Ovary (tissue), 7 donors: ENCODE measurements around a stretch of chr3.

- PRO-cap, 7 experiments = no peak in any of the 7 experiments
- RAMPAGE, long total RNA, 2 experiments = no peak in any of the 2 experiments
Measured at GRCh38 chr3:133506357-133506675, 67.2 kb upstream of the CDV3 start.

- PRO-cap, 7 experiments = no peak in any of the 7 experiments
- RAMPAGE, long total RNA, 2 experiments = no peak in any of the 2 experiments
Measured at GRCh38 chr3:133574815-133575343, 1.4 kb downstream of the CDV3 start.

DNA sequence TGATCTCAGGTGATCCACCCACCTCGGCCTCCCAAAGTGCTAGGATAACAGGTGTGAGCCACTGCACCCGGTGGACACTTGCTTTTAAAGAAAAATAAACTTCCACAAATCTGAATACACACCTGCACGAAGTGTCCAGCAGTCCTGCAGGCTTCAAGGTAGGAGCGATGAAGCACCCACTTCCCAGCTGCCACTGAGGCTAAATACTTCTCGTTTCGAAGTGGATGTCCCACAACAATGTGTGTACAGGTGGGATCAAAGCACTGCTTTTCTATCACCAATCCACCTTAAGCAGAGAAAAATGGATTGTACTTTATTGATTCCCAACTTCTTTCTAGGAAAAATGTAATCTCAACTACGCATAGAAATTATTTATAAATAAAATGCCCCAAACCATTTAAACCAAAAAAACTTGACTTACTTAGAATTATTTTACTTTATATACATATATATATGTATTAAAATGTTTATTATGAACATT, 38.8 kb downstream of the CDV3 start:
- PRO-cap, 7 experiments = no peak in any of the 7 experiments
- RAMPAGE, long total RNA, 2 experiments = no peak in any of the 2 experiments

DNA sequence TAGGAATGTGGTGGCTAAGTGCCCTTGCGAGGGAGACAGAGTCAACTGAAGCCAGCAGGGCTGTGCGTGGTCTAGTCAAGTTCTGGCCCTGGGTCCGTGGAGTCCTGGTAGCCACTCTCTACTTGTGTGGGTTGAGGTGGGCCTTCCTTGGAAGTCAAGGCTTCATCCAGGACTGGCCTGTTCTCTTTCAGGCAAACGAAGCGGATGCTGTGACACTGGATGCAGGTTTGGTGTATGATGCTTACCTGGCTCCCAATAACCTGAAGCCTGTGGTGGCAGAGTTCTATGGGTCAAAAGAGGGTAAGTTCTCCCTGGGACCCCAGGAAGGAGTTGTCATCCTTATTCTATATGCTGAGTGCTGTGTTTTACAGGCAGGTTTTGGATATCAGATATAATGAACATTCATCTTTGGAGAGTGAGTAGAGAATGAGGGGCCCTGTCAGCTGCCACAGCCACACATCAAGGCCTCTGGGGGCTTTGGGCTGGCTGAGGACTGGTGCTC, 7.3 kb downstream of the TF start:
- PRO-cap, 7 experiments = no peak in any of the 7 experiments
- RAMPAGE, long total RNA, 2 experiments = no peak in any of the 2 experiments

GRCh38 chr3:133763772-133764546, 17.8 kb downstream of the TF start:
- PRO-cap, 7 experiments = no peak in any of the 7 experiments
- RAMPAGE, long total RNA, 2 experiments = no peak in any of the 2 experiments

DNA sequence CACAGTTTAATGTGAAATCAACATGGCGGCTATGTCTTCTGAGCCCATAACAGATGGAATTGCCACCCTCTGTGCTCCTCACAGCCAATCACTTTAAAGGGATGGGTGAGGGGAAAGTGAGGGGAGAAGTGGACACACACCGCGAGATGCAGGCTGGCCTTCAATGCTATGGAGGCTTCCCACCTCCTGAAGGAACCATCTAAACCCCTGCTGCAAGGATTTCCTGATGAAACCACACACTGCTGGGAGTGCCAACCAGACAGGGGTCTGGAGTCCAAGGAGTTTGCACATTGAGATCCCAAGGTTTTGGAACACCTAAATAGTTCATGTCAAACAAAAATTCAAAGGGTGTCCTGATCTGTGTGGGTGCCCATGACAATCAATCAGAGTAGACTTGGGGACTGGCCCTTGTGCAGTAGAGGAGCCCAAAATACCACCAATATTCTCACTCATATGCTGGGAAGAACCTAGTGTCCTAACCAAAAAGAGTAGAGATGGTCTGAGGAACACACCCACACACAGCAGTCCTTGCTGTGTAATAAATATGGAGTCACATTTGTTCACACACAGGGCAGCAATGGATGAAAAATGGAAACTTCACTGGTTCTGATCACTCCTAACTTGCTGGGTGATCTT, 18.8 kb downstream of the SRPRB start:
- PRO-cap, 7 experiments = no peak in any of the 7 experiments
- RAMPAGE, long total RNA, 2 experiments = no peak in any of the 2 experiments

DNA sequence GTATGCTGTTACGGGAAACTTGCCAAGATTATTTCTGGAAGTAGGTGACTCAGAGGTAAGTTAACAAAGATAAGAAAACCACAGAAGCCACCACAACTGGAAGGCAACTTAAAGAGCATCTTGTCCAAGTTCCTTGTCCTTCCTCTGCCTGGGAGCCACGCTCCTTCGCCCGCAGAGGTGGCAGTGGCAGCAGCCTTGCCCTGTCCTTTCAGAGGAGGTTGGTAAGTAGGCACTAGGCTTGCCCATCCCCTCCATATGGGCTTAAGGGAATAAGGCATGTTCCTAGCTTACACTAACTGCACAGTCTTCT, 47.9 kb upstream of the RAB6B start:
- PRO-cap, 7 experiments = no peak in any of the 7 experiments
- RAMPAGE, long total RNA, 2 experiments = no peak in any of the 2 experiments

DNA sequence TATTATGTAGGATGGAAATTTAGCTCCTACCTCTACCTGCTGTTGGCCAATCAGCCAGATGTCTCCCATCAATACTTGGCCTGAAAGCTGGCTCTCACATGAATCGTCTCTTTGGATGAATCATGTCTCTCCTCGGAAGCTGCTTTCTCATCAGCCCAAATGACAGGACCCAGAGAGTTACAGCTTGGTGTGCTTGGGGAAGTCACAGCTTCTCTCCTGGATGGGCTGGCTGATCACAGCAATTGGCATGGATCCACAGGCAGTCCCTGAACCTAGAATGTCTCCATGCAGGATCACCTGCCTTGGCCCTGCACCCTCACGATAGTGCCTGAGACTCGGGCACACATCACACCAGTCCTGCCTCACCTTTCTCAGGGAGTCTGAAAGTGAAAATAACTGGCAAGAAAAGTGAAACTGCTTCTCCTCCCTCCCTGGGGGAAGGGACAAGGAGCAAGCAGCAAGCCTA, 27.7 kb upstream of the SLCO2A1 start:
- PRO-cap, 7 experiments = no peak in any of the 7 experiments
- RAMPAGE, long total RNA, 2 experiments = no peak in any of the 2 experiments

GRCh38 chr3:134363817-134364990, 10.0 kb downstream of the AMOTL2 start:
- PRO-cap, 7 experiments = peak in 5 of 7 experiments; most common plus-strand start chr3:134364286 (in 4); most common minus-strand start chr3:134364470 (in 4)
- RAMPAGE, long total RNA, 2 experiments = no peak in any of the 2 experiments

- PRO-cap, 7 experiments = peak in 7 of 7 experiments; most common plus-strand start chr3:134373371 (in 6); most common minus-strand start chr3:134373232 (in 2)
- RAMPAGE, long total RNA, 2 experiments = no peak in any of the 2 experiments
Measured at GRCh38 chr3:134372471-134373473, 1.5 kb downstream of the AMOTL2 start.

DNA sequence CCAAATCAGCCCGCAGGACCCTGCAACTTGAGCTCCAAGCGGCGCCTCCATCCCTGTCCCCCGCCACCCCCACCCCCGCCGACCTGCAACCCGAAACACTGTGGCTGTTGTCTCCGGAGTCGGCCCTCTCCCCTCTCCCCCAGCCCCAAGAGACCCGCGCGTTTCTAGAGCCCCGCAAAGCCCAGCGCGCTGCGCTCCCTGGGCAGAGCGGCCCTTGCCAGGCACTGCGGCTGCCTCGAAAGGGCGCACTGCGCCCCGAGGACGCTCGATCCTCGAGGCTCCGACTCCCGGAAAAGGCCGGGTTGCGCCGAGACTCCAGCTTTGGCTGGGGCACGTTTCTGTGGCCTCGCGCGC, 311 bp downstream of the AMOTL2 start:
- PRO-cap, 7 experiments = peak in 5 of 7 experiments; most common plus-strand start position 241 of the sequence (in 1); most common minus-strand start position 296 of the sequence (in 5)
- RAMPAGE, long total RNA, 2 experiments = no peak in any of the 2 experiments

- PRO-cap, 7 experiments = no peak in any of the 7 experiments
- RAMPAGE, long total RNA, 2 experiments = no peak in any of the 2 experiments
Measured at GRCh38 chr3:134381694-134382244, 7.5 kb upstream of the AMOTL2 start.

- PRO-cap, 7 experiments = no peak in any of the 7 experiments
- RAMPAGE, long total RNA, 2 experiments = no peak in any of the 2 experiments
Measured at GRCh38 chr3:134406523-134407233, 32.4 kb upstream of the AMOTL2 start.

GRCh38 chr3:134487236-134487972, 1.5 kb downstream of the CEP63 start:
- PRO-cap, 7 experiments = no peak in any of the 7 experiments
- RAMPAGE, long total RNA, 2 experiments = no peak in any of the 2 experiments

DNA sequence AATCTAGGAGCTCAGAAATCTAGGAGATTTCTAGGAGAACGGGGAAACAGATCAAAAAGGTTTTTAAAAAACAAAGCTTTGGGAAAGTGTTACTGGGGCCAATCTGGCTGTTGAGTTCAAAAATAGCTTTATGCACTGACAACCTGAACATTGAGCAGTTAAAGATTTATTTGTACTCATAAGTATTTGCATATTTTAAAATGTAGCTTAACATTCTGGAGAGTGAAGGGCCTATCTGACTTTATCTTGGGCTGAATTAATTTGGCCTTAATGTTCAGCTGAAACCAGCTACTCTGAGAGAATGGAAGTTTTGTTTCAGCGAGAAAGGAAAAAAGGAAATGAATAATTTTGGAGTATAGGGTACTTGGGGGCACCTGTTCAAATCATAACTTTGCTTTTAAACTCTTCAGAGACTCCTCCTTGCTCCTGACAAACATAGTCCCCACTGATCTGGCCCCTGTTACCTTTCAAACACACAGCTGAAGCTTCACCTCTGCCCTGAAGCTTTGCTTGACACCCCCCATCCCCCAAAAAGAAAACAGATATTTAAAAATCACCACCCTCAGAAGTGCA, 1.8 kb downstream of the PPP2R3A start:
- PRO-cap, 7 experiments = no peak in any of the 7 experiments
- RAMPAGE, long total RNA, 2 experiments = no peak in any of the 2 experiments

DNA sequence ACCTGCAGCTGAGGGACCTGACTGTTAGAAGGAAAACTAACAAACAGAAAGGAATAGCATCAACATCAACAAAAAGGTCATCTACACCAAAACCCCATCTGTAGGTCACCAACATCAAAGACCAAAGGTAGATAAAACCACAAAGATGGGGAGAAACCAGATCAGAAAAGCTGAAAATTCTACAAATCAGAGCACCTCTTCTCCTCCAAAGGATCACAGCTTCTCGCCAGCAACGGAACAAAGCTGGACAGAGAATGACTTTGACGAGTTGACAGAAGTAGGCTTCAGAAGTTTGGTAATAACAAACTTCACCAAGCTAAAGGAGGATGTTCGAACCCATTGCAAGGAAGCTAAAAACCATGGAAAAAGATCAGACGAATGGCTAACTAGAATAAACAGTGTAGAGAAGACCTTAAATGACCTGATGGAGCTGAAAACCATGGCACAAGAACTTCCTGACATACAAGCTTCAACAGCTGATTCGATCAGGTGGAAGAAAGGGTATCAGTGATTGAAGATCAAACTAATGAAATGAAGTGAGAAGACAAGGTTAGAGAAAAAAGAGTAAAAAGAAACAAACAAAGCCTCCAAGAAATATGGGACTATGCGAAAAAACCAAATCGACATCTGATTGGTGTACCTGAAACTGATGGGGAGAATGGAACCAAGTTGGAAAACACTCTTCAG, 69.1 kb downstream of the MSL2 start:
- PRO-cap, 7 experiments = no peak in any of the 7 experiments
- RAMPAGE, long total RNA, 2 experiments = no peak in any of the 2 experiments

GRCh38 chr3:136527167-136527703, 224.9 kb downstream of the STAG1 start:
- PRO-cap, 7 experiments = no peak in any of the 7 experiments
- RAMPAGE, long total RNA, 2 experiments = no peak in any of the 2 experiments

DNA sequence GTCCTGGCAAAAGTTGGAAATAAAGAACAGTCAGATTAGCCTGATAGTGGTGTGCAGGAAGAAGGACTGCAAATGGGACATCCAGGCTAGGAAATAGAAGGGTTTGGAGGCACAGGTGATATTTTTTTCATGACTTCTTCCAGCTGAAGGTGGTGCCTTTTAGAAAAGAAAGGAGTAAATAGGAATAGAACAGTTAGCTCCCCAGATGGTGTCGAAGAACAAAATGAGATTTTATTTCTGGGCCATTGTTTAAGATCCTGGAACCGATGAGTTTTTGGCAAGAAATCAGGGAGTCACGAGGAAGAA, 9.9 kb upstream of the NCK1 start:
- PRO-cap, 7 experiments = no peak in any of the 7 experiments
- RAMPAGE, long total RNA, 2 experiments = no peak in any of the 2 experiments

- PRO-cap, 7 experiments = no peak in any of the 7 experiments
- RAMPAGE, long total RNA, 2 experiments = no peak in any of the 2 experiments
Measured at GRCh38 chr3:136860596-136861107, 1.4 kb upstream of the NCK1 start.

GRCh38 chr3:136862325-136863347, 628 bp downstream of the NCK1 start:
- PRO-cap, 7 experiments = peak in 7 of 7 experiments; most common plus-strand start chr3:136862735 (in 3); most common minus-strand start chr3:136862701 (in 5)
- RAMPAGE, long total RNA, 2 experiments = no peak in any of the 2 experiments